ENCODE data around the genes TEPP and BEAN1.

GRCh38 chr16:57740309-57740718 is 4.7 kb downstream of the KATNB1 start:
- PRO-cap = no peak
- RAMPAGE, long total RNA, 4 experiments = no peak in any of the 4 experiments

DNA sequence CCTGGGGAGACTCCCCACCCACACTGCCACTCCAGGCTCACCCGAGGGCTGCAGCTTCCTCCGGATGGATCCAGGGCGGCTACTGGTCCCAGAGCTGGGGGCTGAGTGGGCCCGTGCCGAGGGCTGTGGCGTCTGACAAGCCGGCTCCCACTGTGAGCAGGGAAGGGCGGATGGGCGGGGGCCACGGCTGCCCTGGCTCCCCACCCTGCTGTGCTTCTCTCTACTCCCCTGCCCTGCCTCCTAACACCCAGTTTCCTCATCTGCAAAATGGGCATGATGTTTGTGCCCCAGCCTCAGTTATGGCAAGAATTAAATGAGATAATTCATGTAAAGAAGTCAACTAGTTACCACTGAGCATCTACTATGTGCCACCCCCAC is 24.1 kb downstream of the KATNB1 start:
- PRO-cap = no peak
- RAMPAGE, long total RNA, 4 experiments = no peak in any of the 4 experiments

GRCh38 chr16:57764070-57764723 is 28.6 kb downstream of the KATNB1 start:
- PRO-cap = unidirectional peak, plus-strand start at chr16:57764443
- RAMPAGE, long total RNA, 4 experiments = no peak in any of the 4 experiments

DNA sequence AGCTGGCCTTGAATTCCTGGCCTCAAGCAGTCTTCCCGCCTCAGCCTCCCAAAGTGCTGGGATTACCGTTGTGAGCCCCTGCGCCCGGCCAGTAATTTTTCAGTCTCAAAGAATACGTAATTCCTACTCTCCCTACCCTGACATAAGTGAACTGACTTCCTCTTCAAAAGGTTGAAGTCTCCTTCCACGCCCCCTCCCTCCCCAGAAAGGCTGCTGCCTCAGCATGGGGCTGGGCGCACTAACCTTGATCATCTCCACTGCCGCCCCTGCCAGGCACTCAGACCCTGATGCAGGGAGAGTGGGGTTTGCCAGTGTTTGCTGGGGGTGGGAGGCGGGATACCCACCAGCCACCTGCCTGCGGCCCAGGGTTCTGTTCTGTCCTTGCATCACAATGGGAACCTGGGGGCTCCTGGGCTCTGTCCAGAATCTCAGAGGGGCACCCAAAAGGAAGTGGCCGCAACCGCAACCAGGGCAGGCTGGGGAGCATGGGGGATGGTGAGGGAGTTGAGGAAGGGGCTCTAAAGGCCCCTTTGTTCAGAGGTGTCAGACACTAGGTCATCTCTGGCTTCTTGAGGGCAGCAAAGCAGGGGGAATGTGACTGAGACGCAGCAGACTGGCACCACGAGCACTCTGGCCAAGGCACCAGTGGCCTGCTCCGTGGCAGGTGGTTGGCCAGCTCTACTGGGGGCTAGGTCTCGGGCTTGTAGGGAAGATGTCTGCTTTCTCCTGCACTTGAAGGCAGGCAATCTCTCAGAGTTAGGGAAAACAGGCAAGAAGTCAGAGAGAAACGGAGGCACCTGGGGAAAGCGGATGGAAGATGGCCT is 27.3 kb downstream of the KIFC3 start:
- PRO-cap = no peak
- RAMPAGE, long total RNA, 4 experiments = no peak in any of the 4 experiments

DNA sequence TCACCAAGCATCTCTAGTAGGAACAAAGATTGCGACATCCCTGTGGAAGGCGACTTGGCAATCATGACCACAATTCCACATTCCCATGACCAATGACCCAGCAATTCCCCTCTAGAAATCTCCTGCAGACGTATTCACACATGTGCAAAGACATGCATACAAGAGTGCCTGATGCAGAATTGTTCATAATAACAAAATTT is 21.3 kb downstream of the CNGB1 start:
- PRO-cap = no peak
- RAMPAGE, long total RNA, 4 experiments = no peak in any of the 4 experiments

DNA sequence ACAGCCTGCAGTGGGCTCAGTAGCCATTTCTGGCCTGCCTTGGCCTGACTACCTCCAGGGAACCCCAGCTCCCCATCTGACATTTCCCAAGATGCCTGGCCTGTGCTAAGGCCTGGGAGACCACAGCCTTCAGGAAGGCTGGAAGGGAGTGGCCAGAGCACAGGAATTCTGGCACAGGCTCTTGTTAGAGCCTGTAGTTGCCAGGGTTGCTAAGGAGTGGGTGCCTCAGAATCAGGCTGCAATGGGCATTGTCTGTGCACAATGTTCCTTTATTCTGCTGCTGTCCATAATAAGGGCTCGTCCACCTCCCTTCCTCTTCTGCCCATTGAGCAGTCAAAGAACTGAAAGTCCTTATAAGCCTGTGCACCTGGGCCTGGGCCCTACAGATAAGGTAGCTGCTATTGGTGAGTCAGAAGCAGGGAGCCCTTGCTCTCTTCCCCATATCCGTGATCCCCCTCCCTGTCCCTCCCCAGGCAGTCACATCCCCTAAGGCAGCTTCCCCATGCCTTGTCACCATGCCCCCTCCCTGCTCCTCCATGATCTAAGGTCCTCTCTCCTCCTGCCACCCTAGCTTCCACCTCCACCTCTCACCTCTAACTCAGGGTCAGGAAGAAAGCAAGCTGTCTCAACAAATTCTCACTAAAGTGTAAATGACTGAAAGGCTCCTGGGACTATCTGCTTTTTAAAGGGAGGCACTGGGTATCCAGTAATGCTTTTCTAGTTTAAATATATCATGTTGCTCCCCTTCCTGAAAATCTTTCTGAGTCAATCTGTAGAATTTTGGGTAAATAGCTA is at the start of gene TEPP:
Gene TEPP, plus strand, starts transcription at position 314 of the 795 bp plus-strand sequence.
- PRO-cap = no peak
- RAMPAGE, long total RNA, 4 experiments = no peak in any of the 4 experiments

DNA sequence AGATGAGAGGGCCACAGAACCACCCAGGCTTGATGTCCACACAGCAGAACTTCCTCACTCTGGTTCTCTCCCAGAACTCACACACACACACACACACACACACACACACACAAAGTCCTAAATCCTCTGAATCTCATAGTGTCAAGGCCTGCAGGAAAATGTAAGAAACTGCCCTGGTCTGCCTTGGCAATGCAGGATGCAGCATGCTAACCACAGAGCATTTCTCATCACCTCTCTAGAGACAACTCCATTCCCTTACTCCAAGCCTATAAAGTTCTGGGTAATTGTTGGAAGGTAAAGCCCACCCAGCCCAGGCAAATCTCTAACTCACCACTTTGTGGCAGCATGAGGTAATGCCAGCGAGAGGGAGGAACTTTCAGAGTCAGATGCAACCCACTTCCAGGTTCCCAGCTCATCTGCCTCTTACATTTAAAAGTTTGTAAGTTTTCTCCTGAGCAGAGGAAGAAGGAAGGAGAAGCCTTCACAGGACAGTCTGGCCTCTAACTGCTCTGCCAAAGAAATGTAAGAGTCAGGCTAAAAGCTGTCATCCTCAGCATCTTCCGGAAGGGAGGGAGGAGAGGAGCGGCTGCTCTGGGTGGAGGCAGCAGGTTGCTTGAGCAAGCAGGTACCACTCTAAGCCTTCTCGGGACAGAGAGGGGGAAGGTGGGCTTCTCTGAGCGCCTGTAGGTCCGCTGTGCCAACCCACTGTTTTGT is 1.2 kb downstream of the ZNF319 start:
- PRO-cap = no peak
- RAMPAGE, long total RNA, 4 experiments = no peak in any of the 4 experiments

DNA sequence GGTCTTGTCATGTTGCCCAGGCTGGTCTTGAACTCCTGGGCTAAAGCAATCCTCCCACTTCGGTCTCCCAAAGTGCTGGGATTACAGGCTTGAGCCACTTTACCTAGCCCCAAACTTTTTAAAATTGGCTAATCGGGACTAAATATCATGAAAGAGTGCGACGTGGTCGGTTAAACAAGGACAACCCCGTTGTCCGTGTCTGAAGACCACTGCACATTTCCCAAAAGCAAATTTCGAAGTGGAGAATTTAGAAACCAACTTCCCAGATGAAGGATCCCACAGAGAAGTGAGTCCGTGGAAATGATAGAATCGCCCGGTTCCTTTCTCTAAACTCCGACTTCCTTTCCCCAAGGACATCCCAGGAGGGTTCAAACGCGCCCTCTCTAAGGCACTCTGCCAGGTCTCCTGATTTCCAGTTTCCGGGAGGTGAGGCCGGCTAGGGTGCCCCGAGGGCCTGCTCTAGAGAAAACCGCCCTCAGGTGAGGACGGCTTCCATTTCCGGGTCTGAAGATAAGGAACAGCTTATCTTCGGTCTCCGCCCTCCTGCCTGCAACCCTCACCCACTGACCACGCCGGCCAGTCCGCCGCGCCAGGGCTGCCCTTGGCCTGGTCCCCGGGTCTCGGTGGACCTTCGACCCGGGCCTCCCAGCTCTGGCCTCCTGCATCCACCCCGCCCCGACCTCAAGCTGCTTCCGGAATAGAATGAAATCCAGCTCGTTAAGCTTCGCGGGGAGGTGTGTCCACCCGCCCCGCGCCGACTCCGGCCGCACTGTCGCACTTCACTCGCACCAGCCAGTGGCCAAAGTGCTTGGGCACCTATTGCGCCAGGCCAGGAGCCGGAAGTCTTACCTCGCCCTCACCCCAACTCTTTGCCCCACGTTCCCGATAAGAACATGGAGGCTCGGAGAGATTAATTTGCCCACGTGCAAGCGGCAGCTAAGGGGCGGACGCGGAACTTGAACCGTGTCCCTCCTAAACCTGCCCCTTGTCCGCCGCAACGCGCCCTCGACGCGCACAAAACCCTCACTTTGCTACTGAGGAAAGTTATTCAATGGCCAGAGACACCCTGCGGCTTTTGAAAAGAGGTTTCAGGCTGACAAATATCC is 962 bp upstream of the MMP15 start:
- PRO-cap = no peak
- RAMPAGE, long total RNA, 4 experiments = no peak in any of the 4 experiments

- PRO-cap = no peak
- RAMPAGE, long total RNA, 4 experiments = no peak in any of the 4 experiments
Observed at GRCh38 chr16:58026511-58026819, 911 bp downstream of the MMP15 start.

DNA sequence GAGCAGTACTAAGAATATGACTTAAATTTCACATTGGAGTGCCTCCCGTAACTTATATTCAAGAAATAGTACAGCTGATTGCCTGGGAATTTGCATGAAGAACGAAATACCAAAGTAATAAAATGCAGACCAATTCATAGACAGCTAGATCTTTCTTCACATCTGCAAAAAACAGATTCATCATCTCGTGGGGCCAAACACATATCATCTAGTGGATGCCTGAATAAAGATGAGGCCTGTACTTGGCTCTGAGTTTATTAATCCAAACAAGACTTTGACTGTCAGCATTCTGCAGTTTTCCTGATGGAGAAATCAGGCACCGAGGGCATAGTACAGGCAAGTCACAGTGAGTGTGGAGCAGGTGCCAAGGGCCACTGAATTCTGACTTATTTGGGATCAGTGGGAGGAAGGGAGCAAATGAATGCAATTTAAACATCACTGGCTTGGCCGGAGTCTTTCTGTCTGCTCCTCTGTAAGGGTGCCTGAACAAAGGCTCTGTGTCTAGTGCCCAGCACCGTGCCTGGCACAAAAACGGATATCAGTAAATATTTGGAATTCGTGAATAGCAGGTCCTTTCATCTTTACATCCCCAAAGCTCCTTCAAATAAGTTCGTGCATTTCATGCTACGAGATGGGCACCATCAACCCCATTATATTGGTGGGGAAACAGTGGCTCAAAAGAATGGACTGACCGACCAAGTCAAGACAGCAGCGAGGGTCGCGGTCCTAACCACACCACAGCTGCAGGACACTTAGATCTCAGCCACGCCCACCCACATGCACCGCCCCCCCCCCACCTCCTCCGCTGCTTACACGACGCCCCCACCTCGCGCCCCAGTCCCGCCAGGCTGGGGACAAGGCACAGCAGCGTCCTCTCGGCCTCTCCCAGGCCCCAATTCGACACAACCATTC is 877 bp downstream of the CFAP20 start:
- PRO-cap = no peak
- RAMPAGE, long total RNA, 4 experiments = no peak in any of the 4 experiments

- PRO-cap = no peak
- RAMPAGE, long total RNA, 4 experiments = no peak in any of the 4 experiments
Observed at GRCh38 chr16:58176882-58177403, 21.0 kb downstream of the CSNK2A2 start.

GRCh38 chr16:58236371-58236865 is 13.3 kb upstream of the CCDC113 start:
- PRO-cap = no peak
- RAMPAGE, long total RNA, 4 experiments = no peak in any of the 4 experiments

DNA sequence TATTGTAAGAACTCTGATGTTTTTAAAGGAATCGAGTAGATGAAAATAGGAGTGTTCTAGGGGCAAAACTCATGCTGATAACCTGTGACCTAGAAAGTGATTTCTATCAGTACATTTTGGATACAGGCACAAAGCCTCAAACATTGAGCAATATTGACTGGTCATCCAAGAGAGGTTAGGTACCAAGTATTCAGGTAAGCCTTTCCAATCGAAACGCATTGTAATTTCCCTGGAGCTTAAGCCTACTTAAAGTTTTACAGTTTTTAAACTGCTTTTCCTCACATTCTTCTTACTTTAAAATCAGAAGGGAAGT is 3.4 kb downstream of the GOT2 start:
- PRO-cap = no peak
- RAMPAGE, long total RNA, 4 experiments = no peak in any of the 4 experiments

GRCh38 chr16:63664800-63665096 is 1457.1 kb downstream of the CDH11 start:
- PRO-cap = no peak
- RAMPAGE, long total RNA, 4 experiments = no peak in any of the 4 experiments

DNA sequence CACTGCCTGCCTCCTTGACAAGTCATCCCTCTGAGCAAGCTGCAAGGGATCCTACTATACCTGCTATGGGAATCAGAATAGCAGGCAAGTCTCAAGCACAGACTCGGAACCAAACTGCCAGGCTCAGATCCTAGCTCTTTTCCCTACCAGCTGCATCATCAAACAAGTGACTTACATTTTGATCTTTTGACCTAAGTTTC is 512.6 kb upstream of the CDH11 start:
- PRO-cap = no peak
- RAMPAGE, long total RNA, 4 experiments = no peak in any of the 4 experiments

- PRO-cap = no peak
- RAMPAGE, long total RNA, 4 experiments = no peak in any of the 4 experiments
Observed at GRCh38 chr16:65728012-65728708, 606.3 kb upstream of the CDH11 start.

GRCh38 chr16:66133595-66134281 is 232.8 kb upstream of the CDH5 start:
- PRO-cap = no peak
- RAMPAGE, long total RNA, 4 experiments = no peak in any of the 4 experiments

DNA sequence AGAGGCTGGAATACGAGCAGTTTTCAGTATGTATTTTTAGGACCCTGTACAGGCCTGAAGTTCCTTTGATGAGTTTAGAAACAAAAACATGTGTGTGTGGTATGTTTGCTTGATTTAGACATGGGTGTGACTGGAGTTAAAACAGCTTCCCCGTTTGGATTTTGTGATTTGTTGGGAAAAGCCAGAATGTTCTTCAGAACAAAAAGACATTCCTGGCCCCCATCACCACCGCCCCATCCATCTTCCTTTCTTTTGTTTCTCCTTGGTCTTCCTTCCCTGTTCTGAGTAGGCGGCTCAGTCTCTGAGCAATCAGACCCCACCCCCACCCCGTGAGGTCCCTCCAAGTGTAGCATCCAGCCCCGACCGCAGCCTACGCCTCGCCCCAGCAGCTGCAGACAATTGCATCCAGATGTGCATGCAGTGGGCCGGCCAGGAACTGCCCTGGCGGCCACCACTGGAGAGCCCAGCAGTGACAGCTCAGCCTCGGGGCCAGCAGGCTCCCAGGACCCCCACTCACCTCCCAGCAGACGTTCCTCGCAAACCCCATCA is 100.0 kb upstream of the CDH5 start:
- PRO-cap = no peak
- RAMPAGE, long total RNA, 4 experiments = no peak in any of the 4 experiments

DNA sequence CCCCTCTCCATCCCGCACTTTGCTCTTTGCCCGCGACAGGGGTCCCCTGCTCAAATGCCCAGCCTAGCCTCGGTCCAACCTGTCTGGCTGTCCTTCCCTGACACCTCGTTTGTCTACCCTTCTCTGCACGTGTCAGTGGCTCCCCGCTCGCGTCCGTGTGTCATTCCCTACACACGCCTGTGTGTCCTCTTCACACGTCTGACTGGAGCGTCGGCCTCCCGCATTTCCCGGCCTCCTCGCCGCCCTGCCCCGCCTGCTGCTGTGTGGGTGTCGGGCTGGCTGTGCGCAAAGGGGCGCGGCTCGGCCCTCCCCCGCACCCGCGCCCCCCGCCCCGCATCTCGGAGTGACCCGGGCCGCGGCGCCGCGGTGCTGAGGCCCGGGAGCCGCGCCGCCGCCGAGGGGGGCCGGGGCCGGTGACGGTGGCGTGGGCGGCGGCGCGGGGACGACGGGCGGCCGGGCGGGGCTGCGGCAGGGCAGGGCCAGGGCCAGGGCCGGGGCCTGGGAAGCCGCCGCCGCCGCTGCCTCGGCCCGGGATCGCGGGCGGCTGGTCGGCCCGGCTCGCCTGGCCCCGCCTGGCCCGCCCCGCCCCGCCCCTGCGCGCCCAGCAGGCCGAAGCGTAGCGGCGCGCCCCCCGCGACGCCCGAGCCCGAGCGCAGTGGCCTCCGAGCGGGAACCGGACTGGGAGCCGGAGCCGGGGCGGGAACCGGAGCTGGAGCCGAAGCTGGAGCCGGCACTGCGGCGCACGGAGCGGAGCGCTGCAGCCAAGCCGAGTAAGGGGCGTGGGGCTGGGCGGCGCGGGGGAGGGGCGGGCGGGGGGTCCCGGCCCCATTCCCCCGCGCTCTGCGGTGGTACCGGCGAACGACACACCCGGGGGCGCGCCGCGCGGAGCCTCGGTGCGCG is at the start of gene BEAN1:
Gene BEAN1, plus strand, starts transcription at position 634 of the 900 bp plus-strand sequence.
- PRO-cap = no peak
- RAMPAGE, long total RNA, 4 experiments = no peak in any of the 4 experiments

DNA sequence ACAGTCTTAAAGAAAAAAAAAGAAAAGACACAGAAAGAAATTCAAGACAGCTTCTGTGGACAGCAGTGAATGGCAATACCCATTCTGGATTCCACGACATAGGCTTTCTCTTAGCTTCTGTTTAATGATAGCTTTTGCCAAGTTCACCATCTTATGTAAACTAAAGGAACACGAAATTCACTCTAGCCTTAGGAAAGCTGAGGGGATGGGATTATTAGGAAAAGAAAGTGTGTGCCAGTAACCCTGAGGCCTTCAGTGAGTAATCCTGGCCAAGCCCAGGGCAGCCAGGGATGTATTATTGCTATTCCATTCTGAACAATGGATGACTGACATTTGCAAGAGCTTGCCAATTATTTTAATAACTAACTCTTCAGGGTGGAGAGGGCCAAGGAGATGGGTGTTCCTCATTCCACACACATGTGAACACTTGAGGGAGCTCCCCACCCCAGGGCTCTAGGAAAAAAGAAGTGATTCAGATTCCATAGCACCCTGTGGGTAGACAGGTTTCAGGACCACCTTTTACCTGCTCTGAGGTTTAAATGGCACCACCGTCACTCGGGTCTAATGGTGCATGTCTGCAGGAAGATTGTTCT is 41.7 kb downstream of the TK2 start:
- PRO-cap = no peak
- RAMPAGE, long total RNA, 4 experiments = no peak in any of the 4 experiments

Data from sigmoid colon (tissue), 4 donors.